Peripheral blood mononuclear cell (primary cell): ENCODE data around the genes TTC33 and GHR.

GRCh38 chr5:39099326-39099537, 25.0 kb upstream of the RICTOR start:
- PRO-cap, 8 experiments, result peak in 4 of 8 experiments; most common minus-strand start chr5:39099391 (in 3)

- PRO-cap, 8 experiments, result no peak in any of the 8 experiments
These were observed 21.9 kb downstream of the FYB1 start for GRCh38 chr5:39197407-39197975.

DNA sequence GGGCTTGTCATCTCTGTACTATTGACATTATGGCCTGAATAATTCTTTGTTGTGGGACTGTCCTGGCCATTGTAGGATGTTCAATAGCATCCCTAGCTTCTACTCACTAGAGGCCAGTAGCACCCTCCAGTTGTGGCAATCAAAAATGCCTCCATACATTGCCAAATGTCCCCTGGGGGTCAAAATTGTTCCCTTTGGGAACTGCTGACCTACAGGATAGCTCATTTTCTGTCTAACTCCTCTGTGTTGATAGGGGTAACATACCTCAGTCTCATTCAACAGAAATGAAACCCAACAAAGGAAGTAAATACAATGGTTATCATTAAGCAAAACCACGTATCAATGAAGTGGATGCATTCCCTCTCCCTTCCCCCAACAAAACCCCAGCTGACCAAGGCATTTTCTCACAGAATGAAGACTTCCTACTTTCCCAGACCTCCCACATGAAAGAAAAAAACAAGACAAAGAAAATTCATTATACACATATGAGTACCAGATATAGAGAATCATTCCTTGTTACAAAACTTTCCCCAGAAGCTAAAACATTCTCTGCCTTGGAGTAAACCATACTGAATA, 18.0 kb downstream of the FYB1 start:
- PRO-cap, 8 experiments, result no peak in any of the 8 experiments

GRCh38 chr5:39394762-39395344, 29.9 kb downstream of the DAB2 start:
- PRO-cap, 8 experiments, result no peak in any of the 8 experiments

DNA sequence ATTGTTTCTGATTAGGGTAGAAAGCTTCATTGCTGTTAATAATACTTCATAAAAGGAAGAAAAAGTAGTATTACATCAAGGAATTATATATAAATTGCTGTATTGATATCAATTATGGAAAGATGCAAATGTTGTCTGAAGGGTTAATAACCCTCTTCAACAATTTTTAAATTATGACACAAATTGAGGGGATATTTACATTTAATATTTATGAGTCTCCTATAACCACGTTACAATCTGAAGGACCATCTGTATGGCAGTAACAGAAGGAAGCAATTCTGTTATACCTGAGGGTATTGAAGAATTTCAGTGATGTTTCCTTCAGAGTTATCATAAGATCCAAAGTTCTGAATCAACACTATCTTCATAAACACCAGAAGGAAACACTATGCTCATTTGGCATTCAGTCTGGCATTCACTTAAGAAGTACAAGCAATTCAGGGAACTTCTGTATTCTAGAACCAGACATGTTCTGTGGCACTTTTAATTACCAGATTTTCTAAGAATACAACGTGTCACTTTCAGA, 9.7 kb downstream of the DAB2 start:
- PRO-cap, 8 experiments, result no peak in any of the 8 experiments

GRCh38 chr5:40038021-40038314, 613.2 kb upstream of the DAB2 start:
- PRO-cap, 8 experiments, result peak in 2 of 8 experiments; most common plus-strand start chr5:40038165 (in 2)

- PRO-cap, 8 experiments, result no peak in any of the 8 experiments
These were observed 291.5 kb upstream of the PTGER4 start for GRCh38 chr5:40388188-40388689.

GRCh38 chr5:40418054-40418378, 261.7 kb upstream of the PTGER4 start:
- PRO-cap, 8 experiments, result no peak in any of the 8 experiments

DNA sequence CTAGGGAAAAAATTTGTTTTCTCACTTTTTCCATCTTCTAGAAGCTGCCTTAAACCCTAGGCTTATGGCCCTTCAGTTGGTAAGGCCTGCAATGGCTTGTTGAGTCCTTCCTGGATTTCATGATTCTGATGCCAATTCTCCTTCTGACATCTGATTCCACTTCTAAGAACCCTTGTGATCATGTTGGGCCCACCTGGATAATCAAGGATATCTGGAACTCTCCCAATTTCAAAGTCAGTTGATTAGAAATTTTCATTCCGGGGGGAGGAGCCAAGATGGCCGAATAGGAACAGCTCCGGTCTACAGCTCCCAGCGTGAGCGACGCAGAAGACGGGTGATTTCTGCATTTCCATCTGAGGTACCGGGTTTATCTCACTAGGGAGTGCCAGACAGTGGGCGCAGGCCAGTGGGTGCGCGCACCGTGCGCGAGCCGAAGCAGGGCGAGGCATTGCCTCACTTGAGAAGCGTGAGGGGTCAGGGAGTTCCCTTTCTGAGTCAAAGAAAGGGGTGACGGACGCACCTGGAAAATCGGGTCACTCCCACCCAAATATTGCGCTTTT, 138.6 kb upstream of the PTGER4 start:
- PRO-cap, 8 experiments, result no peak in any of the 8 experiments

- PRO-cap, 8 experiments, result peak in 2 of 8 experiments; most common minus-strand start chr5:40615644 (in 1)
These were observed 64.1 kb upstream of the PTGER4 start for GRCh38 chr5:40615365-40616167.

DNA sequence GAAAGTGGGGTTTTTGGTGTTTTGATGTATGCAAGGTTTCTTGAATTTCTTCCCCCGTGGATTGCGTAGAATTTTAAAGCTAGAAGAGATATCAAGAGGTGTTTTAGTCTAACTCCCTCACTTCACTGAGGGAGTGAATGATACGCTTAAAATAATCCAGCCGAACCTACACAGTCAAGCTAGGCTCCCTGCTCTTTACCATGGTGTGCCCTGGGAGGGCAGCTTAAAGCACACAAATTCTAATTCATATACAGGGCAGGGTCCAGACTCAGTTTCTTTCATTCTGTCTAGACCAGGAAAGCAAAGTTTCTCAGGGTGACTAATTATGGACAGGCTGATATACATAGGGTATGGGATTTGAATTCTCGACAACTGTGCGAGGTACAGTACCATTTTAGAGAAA, 2.6 kb downstream of the PTGER4 start:
- PRO-cap, 8 experiments, result no peak in any of the 8 experiments

DNA sequence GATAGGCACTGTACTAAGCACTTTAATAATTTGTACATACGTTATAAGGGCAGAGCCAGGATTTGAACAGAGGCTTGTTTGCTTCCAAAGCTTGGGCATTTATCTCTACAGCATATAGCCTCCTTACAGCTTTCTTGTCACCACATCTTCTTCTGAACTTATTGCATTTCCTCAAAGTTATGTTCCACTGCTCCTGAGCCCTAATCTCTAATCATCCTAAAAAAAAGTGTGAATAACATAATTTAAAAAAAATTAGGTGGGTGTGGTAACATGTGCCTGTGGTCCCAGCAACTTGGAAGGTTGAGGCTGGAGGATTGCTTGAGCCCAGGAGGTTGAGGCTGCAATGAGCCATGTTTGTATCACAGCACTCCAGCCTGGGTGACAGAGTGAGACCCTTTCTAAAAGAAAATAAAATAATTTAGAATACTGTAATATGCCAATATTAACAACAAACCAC, 6.8 kb downstream of the PTGER4 start:
- PRO-cap, 8 experiments, result peak in 1 of 8 experiments; most common plus-strand start position 299 of the sequence (in 1)

GRCh38 chr5:40754375-40754993, 1.3 kb downstream of the TTC33 start:
- PRO-cap, 8 experiments, result peak in 2 of 8 experiments; most common plus-strand start chr5:40754781 (in 2)

DNA sequence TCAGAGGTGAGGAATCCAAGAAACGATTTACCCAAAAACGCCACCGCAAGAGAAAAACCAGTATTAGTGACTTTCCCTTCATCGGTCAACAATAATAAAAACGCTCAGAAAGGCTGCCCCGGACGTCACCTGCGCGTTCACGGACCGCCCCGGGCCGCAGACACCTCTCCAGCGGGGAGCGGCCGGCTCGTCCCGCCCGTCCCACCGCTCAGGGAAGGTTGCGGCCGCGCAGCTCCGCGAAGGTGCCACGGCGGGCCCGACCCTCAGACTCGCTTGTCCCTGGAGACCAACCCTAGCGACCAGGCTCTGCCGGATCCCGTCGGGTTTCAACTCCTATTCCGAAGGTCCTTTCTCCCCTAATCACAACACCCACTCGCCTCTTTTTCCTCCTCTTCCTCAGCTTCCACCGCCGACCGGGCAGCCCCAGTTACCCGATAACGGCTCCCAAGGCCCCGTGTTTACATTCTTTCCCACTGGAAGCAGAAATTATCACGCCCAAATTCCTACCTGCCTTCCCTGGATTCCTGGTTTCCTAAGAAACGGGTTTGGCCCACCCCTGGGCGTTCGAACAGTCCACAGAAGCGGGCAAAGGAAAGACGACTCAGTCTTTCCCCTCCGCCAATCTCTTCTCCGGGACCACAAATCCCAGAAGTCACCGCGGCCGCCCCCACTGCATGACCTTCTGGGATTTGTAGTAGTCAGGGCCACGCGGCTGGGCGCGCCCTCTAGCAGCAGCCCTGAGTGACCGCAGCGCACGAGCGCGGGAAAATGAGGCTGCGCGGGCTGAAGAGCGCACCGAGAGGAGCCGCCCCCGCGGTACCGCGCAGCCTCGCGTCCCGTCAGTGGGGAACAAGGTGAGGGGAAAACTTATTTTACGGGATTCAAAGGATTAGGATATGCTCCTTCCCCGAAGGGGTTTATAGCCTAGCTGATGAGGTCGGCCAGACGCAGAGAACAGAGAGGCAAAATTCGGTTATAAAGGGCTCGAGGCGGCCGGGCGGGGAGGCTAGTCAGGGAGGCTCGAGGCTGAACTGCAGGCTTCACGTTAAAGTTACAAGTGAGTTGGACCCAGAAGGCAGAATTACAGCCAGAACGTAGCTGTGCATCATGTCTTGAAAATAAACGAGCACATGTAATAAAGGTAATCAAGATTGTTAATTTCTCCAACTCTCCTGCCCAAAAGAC, at the start of gene TTC33:
Gene TTC33, minus strand, starts transcription at position 645 of the 1,185 bp plus-strand sequence.
- PRO-cap, 8 experiments, result peak in 8 of 8 experiments; most common plus-strand start position 216 of the sequence (in 1); most common minus-strand start position 632 of the sequence (in 6)

- PRO-cap, 8 experiments, result no peak in any of the 8 experiments
These were observed 8.2 kb upstream of the FBXO4 start for GRCh38 chr5:41916919-41917195.

GRCh38 chr5:41925444-41926121, 502 bp downstream of the FBXO4 start:
- PRO-cap, 8 experiments, result peak in 2 of 8 experiments; most common plus-strand start chr5:41925657 (in 1); most common minus-strand start chr5:41925654 (in 1)

- PRO-cap, 8 experiments, result no peak in any of the 8 experiments
These were observed 248.1 kb upstream of the GHR start for GRCh38 chr5:42175019-42175567.

DNA sequence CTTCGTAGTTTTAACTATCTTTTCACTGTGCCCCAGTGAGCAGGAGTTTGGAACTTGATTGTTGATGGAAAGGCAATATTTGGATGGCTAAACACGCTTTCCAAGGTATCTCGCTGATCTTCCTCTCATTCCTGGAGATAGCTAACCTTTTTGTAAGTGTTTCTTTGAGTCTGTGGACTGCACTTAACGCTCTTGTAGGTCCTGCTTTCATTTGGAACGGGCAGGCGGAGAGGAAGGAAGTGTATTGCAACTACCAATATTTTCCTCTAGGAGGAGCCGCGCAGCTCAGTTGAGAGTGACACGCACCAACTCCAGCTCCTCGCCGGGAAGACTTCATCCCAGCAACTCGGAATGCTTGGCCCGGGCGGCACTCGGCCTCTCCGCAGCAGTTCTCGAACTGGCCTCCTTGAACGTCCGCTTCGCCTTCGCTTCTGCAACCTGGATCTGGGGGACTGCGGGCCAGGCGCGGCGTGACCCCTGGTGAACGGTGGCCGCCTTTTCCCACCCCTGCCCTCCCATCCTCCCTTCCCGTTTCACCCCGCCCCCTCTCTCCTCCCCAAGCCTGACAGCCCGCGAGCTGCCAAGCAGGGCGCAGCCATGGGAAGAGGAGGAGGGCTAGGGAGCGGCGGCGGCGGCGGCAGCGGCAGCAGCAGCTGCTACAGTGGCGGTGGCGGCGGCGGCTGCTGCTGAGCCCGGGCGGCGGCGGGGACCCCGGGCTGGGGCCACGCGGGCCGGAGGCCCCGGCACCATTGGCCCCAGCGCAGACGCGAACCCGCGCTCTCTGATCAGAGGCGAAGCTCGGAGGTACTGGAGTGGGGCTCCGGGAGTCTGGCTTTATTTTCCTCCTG, at the start of gene GHR:
Gene GHR, plus strand, starts transcription at position 288 of the 848 bp plus-strand sequence.
- PRO-cap, 8 experiments, result no peak in any of the 8 experiments

DNA sequence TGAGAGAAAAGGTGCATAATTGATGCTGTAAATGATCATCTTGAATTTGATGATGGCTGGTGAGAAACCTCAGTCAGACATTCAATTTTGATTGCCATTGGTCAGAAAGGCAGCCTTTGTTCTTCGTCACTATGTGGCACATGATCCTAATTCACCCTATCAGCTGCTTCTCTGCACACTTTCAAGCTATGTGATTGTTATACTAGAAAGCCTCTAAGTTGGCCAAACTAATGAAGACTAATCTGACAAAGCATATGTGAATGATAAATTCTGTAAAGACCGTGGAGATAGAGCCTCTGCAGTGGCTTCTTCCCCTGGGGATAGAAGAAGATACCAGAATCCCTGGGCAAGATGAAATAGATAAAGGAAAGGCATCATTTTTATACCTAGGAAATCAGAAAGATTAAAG, 9.1 kb downstream of the GHR start:
- PRO-cap, 8 experiments, result no peak in any of the 8 experiments

DNA sequence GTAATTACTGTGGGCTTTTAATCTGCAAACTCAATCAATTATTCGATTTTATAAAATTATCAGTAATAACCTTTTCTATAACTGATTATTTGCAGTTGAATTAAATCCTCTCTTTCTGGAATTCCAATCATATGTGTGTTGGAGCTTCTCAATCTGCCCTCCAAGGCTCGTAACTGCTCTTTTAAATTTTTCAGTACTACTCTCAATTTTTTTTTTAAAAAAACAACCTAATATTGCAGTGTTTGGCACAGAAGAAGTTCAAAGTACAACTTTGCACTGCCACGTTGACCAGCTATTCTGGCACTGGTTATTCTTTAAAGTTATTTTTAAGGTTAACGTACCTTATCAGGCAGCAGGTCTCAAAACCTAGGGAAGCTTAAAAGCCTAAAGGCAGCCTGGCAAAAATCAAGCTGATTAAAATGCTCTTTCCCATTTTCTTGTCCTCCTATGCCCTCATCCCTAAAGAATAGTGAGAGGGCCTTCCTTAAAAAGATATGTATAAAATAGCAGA, 120.5 kb downstream of the GHR start:
- PRO-cap, 8 experiments, result no peak in any of the 8 experiments